ENCODE data around the genes OSTF1 and PSAT1.

DNA sequence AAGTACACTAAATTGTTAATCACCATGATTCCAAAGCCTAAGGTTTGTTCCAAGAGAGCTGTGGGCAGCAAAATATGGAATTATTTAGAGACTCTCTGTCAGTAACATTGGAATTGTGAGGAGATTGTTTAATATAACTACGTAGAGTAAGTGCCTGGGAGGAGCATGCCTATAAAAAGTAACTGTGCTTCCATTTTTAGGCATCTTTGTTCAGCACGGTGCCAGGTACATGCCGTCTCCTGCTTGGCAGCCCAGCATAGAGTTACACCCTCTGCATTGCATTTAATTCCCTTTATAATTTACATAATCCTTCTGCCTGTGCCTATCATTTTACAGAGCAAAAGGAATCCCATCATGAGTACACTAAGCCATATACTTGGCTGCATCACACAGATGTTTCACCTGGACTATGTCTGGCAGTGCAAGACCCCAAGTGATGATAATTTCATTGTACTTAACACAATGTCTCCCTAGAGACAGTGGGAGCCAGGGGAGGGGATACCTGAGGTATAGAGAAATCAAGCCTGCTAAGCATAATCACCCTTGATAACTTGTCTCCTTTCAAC lies 32.2 kb upstream of the ALDH1A1 start:
- PRO-cap = no peak

DNA sequence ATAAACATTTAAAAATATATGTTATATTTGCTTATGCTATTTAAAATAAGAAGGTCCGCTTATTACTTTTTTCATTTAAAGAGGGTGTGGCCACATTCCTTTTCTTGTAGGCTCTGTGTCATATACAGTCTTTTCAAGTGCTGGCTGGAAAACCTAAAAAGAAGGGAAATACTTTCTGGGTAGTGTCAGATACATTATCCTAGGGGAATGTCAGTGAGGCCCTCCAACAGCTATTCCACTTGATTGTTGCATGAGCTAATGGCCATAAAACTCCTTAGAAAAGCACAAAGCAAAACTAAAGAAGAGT lies 751 bp downstream of the ANXA1 start:
- PRO-cap = no peak

DNA sequence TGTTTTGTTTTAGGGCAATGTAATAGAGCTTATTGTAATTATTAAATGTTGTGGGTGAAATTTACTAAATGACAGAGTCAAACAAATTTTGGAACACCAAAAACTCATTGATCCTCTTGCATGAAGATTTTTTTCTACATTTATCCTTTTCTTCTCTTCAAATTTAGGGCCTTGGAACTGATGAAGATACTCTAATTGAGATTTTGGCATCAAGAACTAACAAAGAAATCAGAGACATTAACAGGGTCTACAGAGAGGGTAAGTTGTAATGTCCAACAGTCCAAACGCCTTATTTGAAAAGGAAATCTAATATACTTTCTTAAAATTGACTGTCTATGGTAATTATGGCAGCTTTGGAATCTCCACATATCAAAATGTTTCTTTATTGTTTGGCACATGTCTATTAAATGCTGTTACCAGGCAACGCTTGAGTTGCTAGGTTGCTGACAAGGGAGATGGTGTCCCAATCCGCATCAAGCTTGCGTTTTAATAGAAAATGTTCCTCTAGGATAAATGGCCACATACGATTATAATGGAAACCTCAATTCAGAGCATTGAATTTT lies 9.1 kb downstream of the ANXA1 start:
- PRO-cap = no peak

- PRO-cap = no peak
These were observed 9.9 kb downstream of the ANXA1 start for GRCh38 chr9:73161199-73162286.

DNA sequence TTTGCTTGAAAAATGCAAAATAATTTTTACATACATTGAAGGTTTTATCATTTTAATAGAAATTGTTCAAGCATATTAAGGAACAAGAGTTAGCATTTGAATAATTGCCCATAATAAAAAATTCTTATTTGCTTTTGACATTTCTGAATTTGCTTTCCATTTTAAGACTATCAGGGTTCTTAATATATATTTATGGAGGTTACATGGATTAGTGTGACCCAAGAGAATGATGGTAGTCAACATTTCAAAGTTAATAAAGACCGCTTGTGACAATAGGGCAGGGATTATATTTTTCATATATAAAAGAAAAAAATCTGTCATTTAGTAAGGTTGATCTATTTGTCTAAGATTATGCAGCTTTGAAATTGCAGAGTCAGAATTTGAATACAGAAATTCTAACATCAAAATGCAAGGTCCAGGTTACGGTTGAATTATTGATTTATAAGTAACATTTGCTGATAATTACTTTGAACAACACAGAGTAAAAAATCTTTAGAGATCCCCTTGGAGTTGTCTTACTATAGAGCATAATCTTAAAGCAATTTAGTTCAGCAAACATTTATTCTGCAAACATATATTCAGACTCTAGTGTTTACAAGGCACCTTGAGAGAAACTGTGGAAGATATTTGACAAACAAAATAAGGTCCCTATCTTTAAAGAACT lies 12.8 kb downstream of the ANXA1 start:
- PRO-cap = no peak

- PRO-cap = no peak
These were observed 398.3 kb downstream of the ANXA1 start for GRCh38 chr9:73549855-73550467.

- PRO-cap = no peak
These were observed 217.4 kb upstream of the RORB start for GRCh38 chr9:74279787-74280138.

GRCh38 chr9:75071565-75072171 lies 16.3 kb downstream of the NMRK1 start:
- PRO-cap = no peak

DNA sequence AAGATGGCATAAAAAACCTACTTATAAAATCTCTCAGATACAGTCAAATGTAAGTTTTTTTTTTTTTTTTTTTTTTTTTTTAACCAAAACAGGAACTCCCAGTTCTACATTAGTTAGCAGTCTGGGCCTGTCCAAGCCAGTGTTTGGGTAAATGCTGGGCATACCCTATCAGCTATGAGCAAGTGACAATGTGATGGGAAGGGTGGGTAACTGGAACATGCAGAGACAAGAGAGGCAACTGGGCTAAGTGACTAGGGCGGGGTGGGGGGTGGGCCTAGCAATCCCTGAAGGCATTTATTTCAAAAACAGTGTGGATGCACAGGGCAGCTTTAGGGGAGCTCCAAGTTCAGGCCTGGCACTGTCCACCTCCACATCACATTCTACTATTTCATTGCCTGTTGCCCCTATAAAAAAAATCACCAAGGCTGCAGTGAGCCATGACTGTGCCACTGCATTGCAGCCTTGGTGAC lies 2.2 kb downstream of the NMRK1 start:
- PRO-cap = no peak

- PRO-cap = bidirectional peak, plus-strand start at chr9:75088482, minus-strand start at chr9:75088187
These were observed at the start of gene OSTF1 for GRCh38 chr9:75088405-75089519. OSTF1 (plus strand) TSS chr9:75088514.

GRCh38 chr9:76158677-76159273 lies 235.5 kb downstream of the RFK start:
- PRO-cap = no peak

- PRO-cap = no peak
These were observed 17.4 kb upstream of the GCNT1 start for GRCh38 chr9:76441484-76442003.

DNA sequence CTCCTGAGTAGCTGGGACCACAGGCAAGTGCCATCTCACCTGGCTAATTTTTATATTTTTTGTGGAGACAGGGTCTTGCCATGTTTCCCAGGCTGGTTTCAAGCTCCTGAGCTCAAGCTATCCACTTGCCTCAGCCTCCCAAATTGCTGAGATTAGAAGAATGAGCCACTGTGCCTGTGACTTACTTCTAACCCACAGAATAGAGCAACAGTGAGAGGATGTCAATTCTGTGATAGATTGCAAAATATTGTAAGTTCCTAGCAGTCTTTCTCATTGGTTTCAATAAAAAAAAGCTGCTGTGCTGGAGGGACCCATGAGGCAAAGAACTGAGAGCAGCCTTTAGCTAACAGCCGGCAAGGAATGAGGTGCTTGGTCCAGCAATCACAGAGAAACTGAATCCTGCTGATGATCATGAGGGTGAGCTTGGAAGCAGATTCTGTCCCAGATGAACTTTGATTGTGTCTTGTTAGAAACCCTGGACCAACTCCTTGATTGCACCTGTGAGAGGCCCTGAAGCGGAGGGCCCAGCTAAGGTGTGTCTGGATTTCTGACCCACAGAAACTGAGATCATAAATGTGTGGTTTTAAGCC lies 149.7 kb downstream of the GCNT1 start:
- PRO-cap = no peak

DNA sequence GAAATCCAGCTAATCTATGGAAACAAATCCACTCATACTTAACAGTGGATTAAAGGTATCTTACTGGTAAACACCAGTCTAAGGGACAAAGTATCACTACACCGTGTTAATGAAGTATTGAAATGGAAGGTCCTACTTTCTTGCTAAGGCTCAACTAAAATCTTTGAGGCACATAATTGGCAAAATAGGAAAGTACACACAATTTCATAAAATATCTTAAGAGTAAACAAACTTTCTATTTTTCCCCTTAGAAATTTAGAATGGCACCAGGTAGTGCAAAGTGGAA lies 155.2 kb downstream of the GCNT1 start:
- PRO-cap = no peak

DNA sequence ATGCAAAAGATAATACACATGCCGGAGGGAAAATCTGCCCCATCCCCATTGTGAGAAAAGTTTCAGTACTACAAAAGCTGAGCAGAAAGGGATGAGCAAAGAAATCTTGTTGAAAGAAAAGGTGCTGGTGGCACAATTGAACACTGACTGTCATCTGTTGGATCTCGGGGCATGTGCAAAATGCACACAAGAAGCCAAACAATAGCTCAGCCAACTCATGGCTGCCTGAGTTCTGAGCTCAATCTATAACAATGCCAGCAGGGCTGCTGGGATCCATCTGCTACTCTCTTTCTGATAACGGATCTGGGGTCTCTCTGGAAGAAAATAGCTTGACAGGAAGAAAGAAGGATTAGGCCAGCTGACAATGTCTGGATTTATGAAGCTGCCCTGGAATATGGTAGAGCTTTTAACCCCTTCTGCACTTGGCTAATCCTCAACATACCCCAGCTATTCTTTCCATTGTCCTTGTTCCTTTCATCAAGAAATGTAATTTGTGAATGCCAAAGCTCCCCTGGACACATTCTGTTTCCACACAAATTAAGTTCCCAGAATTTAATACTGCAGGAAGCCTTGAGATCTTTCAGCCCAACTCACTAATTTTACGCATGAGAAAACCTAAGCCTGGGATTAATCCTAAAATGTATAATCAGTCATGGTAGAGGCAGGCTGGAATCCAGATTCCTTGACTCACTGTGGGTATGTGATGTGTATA lies 204.5 kb downstream of the PRUNE2 start:
- PRO-cap = no peak

DNA sequence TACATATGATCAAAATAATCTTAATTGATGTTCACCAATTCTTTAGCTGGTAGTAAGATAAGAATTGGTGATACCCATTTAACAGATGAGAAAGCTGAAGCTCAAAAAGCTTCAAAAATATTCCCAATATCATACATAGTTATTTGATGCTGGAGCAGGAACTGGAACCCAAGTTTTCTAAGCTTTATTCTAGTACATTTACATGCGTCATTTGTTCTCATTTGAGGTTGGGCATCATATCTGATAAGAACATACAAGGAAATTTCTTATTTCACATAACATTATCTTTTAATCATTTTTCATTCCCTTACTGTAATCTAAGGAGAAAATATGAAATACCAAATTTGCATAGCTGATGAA lies 170.2 kb downstream of the PRUNE2 start:
- PRO-cap = no peak

- PRO-cap = no peak
These were observed 1.9 kb downstream of the GNAQ start for GRCh38 chr9:78029749-78030064.

DNA sequence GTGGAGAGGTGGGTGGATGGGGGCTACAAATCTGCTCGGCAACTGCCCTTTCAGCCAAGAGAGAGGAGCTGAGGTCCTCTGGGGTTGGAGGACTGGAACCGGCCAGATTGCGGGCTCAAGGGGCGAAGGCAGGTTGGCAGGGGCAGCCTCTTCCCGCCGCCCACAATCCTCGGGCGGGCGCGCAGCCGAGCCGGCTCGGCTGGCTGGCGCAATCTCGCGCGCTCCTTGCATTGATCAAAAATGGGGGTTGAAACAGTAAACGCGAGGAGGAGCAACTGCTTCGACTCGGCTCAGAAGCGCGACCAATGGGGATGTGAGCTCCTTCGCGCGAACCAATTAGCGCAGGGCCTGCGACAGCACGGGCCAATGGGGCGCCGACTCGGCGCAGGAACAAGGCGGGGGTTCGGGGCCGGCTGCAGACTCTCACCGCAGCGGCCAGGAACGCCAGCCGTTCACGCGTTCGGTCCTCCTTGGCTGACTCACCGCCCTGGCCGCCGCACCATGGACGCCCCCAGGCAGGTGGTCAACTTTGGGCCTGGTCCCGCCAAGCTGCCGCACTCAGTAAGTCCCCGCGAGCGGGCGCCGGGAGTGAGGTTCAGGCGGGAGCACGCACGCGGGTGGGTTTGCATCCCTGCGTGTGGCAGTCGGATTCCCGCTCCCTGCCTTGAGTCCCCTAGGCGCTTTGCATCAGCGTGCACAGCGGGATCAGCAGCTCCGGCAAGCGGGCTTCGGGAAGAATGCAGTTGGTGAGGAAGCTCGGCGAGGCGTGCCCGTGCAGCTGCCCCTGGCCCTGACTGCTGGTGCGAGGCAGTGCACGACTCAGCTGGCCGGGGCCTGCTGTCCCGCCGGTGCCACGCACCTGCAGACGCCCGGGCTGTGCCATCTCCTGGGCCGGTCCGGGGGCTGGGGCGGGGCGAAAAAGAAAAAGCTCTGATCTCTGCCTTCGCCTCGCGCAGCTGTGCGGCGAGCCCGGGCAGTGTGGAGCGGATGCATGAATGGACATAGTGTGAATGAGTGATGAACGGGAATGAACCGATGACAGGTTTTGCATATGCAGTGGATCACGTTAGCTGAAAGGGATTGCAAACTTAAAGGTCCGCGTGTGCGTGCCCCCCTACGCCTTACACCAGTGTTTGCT lies at the start of gene PSAT1:
Gene PSAT1, plus strand, starts transcription at position 416 of the 1,138 bp plus-strand sequence.
- PRO-cap = no peak

DNA sequence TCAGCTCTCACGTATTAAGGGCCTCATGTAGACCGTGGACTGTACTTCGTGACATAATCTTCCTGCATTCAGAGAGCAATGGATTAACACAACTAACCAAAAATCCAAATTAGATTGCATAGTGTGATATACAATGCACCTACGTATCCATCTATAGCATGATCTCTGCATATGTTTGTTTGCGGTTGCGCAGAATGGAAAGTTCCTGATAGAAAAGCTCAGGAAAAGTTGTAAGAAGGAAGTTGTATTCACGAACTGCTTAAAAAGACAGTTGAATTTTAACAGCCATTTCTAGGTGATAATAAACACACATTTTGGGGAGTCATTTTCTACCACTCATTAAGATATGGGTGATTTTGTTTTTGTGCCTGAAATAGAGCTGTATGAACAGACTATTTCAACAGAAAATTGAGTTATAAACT lies 869.0 kb downstream of the TLE4 start:
- PRO-cap = no peak

DNA sequence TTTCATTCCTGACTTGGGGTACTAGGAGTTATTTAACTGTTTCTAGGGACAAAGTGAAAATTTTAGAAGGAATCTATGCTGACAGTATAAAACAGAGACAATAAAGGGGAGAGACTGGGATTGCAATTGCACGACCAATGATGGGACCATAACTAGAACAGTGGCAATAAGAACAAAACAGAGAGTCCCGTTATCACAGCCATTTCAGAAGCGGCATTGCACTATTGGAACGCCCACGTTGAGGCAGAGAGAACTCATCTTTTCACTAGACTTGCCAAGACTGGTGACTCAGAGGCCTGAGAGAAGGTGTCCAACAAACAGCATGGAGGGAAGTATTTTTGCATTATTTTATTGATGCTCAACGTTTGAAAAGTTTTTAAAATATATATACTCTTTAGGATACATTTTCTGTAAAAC lies 737.7 kb downstream of the TLE1 start:
- PRO-cap = no peak

Data from left common carotid artery plus branches (tissue), 1 donor.